Osteocyte (in vitro differentiated cells): ENCODE results near the genes CATSPERD and TNFSF14.

DNA sequence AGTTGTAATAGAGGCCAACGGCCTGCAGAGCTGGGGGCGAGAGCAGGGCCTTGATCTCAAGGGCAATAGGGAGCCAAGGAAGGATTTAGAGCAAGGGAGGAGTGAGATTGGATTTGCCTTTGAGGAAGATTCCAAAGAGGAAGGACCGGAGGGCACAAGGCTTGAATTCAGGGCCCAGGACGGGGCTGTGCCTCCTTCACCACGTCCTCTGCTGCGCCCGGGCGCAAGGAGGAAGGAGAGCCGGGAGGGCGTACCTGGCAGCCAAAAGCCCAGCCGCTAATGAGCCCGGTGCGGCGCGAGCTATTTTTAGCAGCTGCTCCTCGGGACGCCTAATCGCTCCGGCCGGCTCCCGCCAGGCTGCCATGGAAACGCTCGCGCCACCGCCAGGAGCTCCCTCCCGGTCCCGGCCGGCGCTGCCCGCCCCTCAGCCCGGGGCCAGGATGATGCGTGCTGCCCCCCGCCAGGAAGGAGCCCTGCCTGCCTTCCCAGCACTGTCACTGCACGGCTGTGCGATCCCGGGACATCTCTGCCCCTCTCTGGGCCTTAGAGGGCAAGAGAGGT, 81.2 kb downstream of the ZNRF4 start:
- PRO-cap, result no peak

DNA sequence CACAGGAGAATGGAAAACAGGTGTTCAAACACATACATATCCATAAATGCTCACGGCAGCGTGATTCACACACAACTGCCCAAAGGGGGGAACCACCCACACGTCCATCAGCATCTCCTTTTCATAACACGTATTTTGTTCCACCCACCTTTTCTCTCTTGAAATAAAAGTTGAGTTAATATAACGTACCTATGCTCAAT, 38.0 kb downstream of the SAFB2 start:
- PRO-cap, result no peak

DNA sequence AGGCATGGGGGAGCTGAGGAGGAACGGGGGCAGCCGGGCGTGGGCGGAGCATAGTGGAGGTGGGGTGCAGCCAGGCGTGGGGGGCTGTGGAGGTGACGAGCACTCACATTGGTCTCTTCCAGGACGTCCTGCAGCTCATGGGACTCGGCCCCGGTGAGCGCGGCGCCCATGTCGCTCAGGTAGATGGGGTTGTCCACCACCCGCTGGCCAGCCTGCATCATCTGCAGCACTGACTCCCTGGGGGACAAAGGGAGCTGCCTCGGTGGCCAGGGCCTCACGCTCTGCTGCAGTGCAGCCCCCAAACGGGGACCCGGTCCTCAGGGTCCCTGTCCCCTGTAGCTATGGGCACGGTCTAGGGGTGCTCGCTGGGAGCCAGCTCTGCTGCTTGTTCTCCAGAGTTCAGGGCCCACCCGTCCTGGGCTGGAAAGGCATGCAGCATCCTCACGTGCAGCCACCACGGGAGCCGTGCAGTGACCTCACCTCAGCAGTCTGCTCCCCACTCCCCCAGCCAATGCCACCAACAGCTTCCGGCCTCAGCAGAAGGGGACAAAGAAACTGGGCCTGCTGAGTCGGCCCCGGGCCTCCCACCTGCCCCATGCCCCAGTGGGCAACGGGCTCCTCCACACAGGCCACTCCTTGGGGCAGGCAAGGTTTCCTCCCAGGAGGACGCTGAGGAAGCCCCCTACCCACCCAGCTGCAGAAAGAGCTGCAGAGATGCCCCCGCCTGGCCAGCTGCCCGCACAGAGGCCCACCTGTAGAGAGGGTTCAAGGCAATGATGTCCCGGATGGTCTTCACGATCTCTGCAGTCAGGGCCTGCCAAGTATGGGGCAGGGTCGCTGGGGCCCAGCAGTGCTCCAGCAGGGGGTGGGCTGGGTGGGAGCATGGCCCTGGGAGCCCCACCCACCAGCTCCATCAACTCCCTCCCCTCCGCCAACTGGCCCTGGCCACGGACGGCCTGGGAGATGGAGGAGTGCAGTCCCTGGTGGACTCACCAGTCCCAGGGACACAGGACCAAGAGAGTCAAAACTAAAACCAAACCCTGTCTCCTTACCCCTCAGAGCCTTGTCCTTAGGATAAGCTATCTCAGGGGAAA, 12.0 kb downstream of the LONP1 start:
- PRO-cap, result no peak

DNA sequence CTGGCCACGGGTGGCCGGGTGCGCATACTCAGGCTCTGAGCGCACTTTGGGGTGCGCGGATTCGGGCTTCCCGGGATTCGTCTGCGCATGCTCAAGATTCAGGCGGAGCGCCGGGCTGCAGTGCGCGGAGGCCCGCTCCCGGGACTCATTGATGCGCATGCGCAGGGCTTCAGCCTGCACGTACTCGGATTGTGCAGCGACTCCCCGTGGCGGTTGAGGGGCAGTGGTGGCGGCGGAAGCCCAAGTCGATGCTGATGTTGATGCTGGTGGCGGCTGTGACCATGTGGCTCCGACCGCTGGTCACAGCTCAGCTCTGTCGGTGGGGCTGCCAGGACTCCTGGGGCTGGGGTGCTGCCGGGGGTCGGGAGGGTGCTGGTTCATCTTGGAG, at the start of gene CATSPERD:
CATSPERD (plus strand) TSS at position 148 of the 388 bp plus-strand sequence.
- PRO-cap, result bidirectional peak, plus-strand start at position 207 of the sequence, minus-strand start at position 85 of the sequence

GRCh38 chr19:5803877-5804435, 911 bp upstream of the NRTN start:
- PRO-cap, result no peak

GRCh38 chr19:5847747-5848623, 8.5 kb upstream of the FUT6 start:
- PRO-cap, result no peak

DNA sequence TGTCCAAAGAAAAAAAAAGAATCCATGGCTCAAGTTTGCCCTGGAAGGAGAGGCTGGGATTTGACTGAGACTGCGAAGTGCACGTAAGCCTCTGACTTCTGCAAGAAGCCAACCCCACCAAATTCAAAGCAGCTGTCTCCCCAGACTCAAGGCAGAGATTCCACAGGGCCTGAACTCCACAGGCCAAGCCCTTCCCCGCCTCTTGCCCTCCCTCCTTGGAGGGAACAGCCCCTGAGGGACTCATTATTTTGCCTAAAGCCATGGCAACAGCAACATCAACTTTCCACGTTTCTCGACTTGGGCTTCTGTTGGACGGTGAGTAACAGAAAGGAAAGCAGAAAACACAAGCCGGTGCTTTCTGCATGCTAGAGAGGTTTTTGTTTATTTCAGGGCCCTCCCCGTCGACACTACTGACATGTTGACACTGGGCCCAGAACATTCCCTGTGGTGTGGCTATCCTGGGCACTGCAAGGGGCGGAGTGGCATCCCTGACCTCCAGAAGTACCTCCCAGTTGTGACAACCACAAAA, 12.6 kb downstream of the CAPS start:
- PRO-cap, result bidirectional peak, plus-strand start at position 308 of the sequence, minus-strand start at position 79 of the sequence

DNA sequence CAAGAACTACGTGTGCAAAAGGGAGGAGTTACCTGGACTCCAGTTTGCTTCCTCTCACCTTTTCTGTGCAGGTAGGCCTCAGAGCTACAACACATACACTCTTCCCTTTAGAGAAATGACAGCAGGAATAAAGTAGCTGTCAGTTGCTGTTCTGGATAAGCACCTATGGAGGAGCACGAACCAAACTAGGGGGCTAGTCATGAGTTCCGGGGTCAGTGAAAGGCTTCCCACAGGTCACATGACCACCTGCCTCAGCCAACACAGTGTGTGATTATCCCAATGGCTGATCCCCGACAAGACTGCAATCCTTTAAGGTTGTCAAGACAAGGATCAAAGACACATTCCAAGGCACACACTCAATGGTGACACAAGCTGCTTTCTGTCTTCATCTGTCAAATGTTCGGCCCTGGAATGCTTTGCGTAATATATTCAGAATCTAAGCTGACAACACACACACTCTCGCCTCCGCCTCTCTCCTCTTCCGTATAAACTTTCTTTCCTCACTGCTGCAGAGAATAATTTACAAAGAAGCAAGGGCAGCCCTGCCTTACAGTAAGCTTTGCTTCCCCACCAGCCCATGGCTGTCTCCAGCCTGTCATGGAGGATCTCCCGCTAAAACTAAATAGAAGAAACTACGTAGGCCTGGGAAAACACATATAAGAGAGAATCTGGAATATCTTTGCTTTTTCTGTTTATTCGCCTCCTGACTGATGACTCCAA, 11.7 kb downstream of the RANBP3 start:
- PRO-cap, result no peak

GRCh38 chr19:6058131-6059074, 51.9 kb downstream of the RFX2 start:
- PRO-cap, result no peak

DNA sequence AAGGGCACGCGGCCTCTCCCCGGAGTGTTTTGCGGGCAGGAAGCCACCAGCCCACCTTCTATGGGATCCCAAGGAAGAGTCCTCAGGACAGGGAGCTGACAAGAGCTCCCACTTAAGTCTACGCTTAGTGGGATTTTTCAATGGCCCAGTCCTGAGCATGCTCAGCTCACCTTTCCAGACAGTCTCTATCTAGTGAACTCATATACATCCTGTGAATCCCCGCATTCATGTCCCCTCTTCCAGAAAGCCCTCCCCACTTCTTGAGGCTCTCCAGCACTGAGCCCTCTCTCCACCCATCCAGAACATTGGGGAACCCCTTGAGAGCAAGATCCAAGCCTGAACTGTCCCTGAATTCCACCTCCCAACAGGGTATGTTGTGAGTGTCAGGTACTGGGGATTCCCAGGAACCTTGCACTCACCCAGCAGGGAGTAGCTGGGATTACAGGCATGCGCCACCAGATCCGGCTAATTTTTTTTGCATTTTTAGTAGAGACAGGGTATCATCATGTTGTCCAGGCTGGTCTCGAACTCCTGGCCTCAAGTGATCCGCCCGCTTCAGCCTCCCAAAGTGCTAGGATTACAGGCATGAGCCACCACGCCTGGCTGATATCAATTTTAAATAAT, 69.8 kb downstream of the ACSBG2 start:
- PRO-cap, result no peak

GRCh38 chr19:6232658-6233049, 47.1 kb downstream of the MLLT1 start:
- PRO-cap, result no peak

DNA sequence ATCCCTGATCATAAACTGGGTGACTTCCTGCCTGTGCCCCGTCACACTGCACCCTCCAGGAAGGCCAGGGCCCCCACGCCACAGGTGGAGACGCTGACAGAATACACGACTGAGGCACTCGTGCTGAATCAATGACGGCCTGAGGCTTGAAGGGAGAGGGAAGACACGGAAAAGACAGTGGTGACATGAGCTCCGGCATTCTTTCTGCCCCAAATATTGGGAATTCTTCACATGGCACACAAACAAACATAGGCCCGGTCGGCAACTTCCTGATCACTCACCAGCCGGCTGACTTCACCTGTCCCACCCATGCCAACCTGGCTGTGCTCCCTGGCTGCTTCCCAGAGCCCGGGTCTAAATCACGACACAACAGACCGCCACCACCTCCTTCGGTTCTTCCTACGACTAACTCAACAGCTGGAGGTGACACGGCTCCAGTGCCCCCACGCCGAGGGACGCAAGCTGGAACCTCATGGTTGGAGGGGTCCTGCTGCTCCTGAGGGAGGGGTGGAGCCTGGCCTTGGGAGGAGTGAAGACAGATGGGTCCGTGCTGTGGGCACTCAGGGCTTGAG, 9.7 kb downstream of the MLLT1 start:
- PRO-cap, result no peak

- PRO-cap, result no peak
Measured at GRCh38 chr19:6376149-6376443, 363 bp upstream of the PSPN start.

GRCh38 chr19:6389356-6389654, 3.7 kb downstream of the GTF2F1 start:
- PRO-cap, result no peak

DNA sequence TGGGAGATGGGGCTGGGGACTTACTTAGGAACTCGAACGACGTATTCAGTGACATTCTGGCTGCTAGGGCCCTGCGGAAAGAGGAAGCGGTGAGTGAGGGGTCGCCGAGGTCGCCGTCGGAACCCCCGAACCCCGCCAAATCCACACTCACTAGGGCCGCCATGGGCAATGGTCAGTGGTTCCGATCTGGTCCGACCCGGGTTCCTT, 228 bp downstream of the GTF2F1 start:
- PRO-cap, result no peak

DNA sequence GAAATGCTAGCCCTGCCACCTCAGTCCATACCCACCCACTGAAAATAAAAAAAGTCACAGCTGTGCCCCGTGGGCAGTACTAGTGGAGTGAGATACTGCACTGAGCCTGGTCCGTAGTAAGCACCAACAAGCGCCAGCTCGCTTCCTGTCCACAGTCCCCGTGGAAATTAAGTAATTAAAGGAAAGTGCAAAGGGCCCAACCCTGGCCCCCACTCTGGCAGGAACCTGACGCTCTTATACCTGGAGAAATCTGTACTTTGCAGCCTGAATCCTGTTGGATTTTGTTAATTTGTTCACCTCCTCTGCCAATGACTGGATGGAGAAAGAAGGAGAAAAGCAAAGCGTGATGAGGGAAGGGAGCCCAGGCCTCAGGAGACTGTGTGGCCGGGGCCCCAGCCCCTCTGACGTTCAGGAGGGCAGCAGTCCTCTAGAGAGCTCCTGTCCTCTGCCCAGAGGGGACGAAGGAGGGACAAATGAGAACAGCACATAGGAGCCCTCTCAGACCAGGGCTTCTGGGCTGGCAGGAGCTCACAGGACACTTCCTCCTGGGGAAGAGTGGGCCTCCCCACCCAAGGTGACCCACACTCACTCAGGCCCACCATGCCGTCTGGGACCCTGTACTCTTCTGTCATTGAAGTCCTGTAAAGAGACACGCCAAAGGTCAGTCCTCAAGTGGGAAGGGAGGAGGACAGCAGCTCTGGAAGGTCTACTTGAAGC, 4.6 kb downstream of the KHSRP start:
- PRO-cap, result no peak

DNA sequence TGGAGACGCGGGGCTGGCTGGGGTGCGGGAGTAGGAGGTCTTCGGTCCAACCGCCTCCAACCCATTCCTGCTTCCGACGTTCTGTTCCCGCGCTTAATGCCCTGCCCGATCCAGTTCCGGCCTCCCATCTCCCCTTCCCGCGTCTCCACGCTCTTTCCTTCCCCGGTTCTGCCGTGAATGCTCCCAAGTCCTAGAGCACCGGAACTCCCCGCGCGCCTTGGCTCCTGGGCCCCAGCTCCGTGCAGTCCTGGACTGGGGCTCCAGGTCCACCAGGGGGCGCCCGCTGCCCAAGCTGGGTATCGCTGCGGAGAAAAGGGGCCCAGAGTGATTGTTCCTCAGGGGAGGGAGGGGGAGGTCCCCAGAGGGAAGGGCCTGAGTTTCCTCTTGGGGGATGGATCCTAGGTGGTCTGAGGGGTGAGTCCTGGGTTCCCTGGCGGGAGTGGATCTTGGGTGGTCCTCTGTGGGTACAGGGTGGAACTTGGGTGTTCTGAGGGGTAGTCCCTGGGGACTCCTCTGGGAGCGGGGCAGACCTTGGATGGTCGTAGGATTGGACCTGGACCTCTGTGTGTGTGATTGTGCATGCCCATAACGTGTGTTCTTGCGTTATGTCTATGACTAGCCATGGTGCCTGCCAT, 13.9 kb upstream of the TNFSF9 start:
- PRO-cap, result unidirectional peak, minus-strand start at position 83 of the sequence; unidirectional peak, minus-strand start at position 179 of the sequence; unidirectional peak, minus-strand start at position 254 of the sequence

DNA sequence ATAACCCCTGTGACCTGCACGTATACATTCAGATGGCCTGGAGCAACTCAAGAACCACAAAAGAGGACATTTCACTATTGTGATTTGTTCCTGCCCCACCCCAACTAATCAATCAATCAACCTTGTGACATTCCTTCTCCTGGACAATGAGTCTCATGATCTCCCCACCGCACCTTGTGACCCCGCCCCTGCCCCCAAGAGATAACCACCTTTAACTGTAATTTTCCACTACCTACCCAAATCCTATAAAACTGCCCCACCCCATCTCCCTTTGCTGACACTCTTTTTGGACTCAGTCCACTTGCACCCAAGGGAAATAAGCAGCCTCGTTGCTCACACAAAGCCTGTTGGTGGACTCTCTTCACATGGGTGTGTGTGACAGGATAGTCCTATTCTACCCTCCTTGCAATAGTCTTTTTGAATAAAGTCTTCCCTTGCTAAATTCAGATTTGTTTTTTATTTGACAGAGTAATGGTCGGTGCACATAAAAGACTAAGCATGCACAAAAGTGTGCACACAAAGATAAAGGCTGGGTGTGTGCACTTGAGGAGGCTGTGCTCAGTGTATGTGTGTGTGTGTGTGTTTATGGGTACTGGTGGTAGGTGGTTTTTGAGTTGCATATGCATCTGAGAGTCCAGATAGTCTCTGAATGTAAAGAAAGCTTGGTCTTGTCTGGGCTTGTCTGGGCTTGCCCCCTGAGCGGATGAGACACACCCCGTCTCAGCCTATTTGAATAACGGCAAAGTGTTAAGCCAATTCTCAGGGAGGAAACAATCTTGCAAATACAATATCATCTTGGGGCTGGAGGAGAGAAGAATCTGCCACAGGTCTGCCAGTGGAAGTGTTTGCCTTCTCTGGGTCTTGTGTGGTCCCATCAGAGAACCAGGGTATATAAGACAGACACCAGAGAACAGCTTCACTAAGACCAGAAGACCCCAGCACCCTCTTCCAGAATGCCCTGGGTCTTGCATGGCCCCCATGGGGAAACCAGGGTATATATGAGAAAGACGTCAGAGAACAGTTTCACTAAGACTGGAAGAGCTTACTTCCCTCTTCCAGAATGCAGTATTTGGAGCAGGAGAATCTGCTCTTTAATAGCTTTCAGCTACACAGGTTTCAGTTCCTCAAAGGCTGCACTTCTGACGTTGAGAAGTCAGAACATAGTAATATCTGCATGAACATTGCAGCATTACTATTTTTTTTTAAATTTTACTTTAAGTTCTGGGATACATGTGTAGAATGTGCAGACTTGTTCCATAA, 13.6 kb downstream of the CD70 start:
- PRO-cap, result no peak

DNA sequence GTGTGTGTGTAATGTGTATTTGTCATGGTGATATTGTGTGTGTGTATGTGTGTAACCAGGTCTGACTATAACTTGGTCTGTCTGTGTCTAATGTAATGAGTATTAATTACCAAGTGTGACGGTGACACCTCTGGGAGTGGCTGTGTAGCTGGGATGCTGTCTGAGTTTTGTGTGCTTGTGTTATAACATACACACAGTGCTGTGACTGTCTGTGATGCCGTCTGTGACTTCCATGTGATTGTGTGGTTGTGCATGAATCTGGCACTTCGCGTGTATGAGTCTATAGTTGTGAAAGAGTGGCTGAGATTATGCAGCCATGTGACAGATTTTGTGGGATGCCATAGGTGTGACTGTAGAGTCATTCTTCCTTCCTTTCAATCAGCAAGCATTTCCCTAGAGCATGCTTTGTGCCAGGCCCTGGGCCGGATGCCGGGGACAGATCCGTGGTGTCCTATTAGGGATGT, 6.5 kb downstream of the TNFSF14 start:
- PRO-cap, result no peak

DNA sequence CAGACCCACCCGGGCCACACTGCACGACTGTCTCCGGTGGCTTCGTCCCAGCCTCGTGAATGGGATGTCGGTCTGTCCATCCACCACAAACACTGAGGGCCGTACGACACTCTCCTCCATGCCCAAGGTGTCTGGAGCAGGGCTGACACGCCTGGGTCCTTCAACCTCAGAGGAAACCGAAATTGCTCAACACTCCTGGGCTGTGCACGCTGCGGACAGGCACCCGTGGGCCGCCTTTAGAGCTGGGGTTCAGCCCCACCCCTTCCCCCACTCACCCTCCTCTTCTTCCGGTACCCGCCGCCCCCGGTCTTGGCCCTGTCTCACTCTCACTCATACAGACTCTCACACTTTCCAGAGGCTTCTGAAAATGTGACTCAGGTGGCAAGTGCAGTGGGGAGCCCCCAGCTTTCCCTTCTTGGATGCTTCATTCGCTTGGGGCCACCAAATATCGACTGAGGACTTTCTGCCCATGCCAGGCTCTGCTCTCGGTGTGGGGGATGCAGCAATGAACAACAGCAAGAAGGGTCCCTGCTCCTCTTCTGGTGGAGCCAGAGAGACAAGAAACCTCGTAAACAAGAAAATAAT, at the start of gene TNFSF14:
TNFSF14 (minus strand) TSS at position 211 of the 585 bp plus-strand sequence.
- PRO-cap, result no peak